ENCODE results near the gene BTBD19.

- PRO-cap, 5 experiments = no peak in any of the 5 experiments
- RAMPAGE, long total RNA, 2 experiments = no peak in any of the 2 experiments
- RRBS = no CpG with 5 or more reads among the region's 11 CpGs
Observed at GRCh38 chr1:43360525-43361401, 2.0 kb downstream of the CDC20 start.

DNA sequence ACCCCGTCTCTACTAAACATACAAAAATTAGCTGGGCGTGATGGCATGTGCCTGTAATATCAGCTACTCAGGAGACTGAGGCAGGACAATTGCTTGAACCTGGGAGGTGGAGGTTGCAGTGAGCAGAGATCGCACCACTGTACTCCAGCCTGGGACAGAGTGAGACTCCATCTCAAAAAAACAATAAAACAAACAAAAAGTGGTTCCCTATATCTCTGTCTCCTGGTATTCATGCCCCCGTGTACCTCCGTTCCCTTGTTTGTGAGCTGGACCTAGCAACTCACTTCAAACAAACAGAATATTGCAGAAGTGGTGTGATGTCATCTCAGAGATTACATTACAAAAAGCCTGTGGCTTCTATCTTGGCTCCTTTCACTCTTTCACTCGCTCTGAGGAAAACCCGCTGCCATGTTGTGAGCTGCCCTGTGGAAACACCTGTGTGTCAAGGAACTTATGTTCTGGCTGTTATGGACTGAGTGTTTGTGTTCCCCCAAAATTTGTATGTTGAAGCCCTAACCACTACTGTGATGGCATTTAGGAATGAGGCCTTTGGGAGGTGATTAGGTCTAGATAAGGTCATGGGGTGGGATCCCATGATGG, 7.2 kb upstream of the HYI start:
- PRO-cap, 5 experiments = peak in 2 of 5 experiments; most common plus-strand start position 383 of the sequence (in 1); most common minus-strand start position 261 of the sequence (in 2)
- RAMPAGE, long total RNA, 2 experiments = no peak in any of the 2 experiments
- RRBS = no CpG with 5 or more reads among the region's 7 CpGs

GRCh38 chr1:43472420-43473409, 19.0 kb upstream of the HYI start:
- PRO-cap, 5 experiments = no peak in any of the 5 experiments
- RAMPAGE, long total RNA, 2 experiments = no peak in any of the 2 experiments
- RRBS = no CpG with 5 or more reads among the region's 9 CpGs

DNA sequence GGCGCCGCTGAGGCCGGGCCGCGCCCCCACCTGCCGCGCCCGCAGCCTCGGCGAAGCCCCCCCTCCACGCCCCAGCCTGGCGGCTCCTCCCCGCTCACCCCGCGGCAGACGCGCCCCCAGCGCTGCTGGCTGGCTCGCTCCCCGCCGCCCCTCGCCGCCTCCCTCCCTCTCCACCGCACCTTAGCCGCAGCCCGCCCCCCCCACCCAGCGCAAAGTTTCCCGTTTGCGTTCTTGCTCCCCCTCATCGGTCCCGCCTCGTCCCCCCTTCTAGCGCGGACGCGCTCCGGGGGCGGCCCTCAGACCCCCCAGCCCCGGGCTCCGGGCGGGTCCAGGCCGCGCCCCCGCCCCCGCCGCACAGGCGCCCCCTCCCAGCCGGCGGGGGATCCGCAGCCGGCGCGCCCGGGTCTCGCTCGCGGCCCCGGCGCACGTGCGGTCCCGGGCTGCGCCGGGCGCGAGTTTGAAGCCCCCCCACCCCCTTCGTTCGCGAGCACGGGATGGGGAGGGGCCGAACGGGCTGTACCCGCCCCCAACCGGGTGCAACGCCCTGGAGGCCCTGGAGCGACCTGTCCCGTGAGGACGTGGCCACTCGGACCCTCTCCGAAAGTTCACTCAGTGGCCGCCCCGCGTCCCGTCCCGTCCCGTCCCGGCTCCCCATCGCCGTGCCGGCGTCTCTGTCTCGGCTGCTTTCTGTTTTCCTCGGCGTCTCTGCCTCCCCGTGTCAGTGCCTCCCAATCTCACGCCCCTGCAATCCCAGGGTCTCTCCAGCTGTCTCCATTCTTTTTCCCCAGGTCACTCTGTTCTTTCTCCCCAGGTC, 730 bp downstream of the PTPRF start:
- PRO-cap, 5 experiments = peak in 5 of 5 experiments; most common plus-strand start position 600 of the sequence (in 3); most common minus-strand start position 429 of the sequence (in 4)
- RAMPAGE, long total RNA, 2 experiments = start-site peak on the plus strand in 1 of 2 experiments, centred at position 605 of the sequence, 26 reads per replicate
- RRBS = 1% methylated on average over 26 of the region's 96 CpGs

DNA sequence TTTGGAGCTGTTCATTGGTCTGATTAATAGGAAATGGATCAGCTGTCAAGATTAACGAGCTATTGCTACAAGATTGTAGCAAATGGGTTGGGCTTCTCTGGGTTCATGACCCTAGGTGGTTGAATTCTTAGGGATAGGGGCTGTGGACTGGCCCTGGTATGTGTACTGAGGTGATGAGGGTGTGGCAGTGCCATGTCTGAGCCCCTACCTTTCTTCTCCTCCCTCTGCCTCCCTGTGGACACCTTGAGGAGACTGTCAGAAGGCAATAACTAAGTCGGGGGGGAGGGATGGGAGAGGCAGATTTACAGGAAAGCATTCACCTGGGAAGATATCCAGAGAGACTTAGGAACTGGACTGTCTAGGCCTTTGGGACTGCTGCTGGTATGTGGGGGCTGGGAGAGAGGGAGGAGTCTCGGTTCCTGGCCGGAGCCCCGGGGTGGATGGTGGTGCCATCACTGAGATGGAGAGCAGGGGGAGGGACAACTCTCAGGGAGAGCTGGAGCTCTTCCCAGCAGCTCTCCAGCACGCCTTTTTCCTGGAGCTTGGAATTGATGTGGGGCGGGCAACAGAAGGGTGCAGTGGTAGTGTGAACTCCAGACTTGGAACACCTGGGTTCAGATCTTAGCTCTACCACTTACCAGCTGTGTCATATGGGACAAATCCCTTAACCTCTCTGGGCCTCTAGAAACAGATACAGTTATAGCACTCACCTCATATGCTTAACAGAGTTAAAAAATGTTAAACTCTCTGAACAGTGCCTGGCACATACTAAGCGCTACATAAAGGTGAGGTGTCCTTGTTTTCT, 22.1 kb downstream of the PTPRF start:
- PRO-cap, 5 experiments = peak in 3 of 5 experiments; most common plus-strand start position 458 of the sequence (in 3); most common minus-strand start position 344 of the sequence (in 2)
- RAMPAGE, long total RNA, 2 experiments = start-site peak on the plus strand in 1 of 2 experiments, centred at position 562 of the sequence, 51 reads per replicate
- RRBS = no CpG with 5 or more reads among the region's 8 CpGs

DNA sequence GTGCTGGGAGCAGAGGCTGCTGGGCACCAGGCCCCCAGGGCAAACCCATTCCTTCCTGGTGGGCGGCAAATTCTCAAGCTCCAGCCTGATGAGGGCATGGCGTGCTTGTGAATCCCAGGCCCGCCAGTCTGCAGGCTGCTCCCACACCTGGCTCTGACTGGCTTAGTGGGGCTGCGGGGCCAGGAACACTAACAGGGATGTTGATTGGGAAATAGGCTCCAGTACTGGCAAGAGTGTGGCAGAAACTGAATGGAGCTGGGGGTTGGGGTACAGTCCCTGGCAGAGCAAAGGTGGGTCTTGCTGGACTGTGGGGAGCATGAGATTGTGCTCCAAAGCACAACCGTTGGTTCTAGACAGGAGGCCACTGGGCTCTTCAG, 47.6 kb downstream of the PTPRF start:
- PRO-cap, 5 experiments = no peak in any of the 5 experiments
- RAMPAGE, long total RNA, 2 experiments = no peak in any of the 2 experiments
- RRBS = no CpG with 5 or more reads among the region's 5 CpGs

- PRO-cap, 5 experiments = no peak in any of the 5 experiments
- RAMPAGE, long total RNA, 2 experiments = no peak in any of the 2 experiments
- RRBS = no CpG with 5 or more reads among the region's 6 CpGs
Observed at GRCh38 chr1:43821711-43822491, 111.7 kb upstream of the ARTN start.

GRCh38 chr1:43853215-43853693, 80.3 kb upstream of the ARTN start:
- PRO-cap, 5 experiments = no peak in any of the 5 experiments
- RAMPAGE, long total RNA, 2 experiments = no peak in any of the 2 experiments
- RRBS = no CpG with 5 or more reads among the region's 4 CpGs

GRCh38 chr1:43880459-43880923, 53.1 kb upstream of the ARTN start:
- PRO-cap, 5 experiments = no peak in any of the 5 experiments
- RAMPAGE, long total RNA, 2 experiments = no peak in any of the 2 experiments
- RRBS = no CpG with 5 or more reads among the region's 7 CpGs

GRCh38 chr1:44250040-44250751, 36.9 kb downstream of the DMAP1 start:
- PRO-cap, 5 experiments = no peak in any of the 5 experiments
- RAMPAGE, long total RNA, 2 experiments = no peak in any of the 2 experiments
- RRBS = no CpG with 5 or more reads among the region's 33 CpGs

- PRO-cap, 5 experiments = no peak in any of the 5 experiments
- RAMPAGE, long total RNA, 2 experiments = no peak in any of the 2 experiments
- RRBS = no CpG with 5 or more reads among the region's 7 CpGs
Observed at GRCh38 chr1:44262408-44262992, 49.2 kb downstream of the DMAP1 start.

GRCh38 chr1:44289369-44290018, 65.6 kb downstream of the ERI3 start:
- PRO-cap, 5 experiments = no peak in any of the 5 experiments
- RAMPAGE, long total RNA, 2 experiments = no peak in any of the 2 experiments
- RRBS = no CpG with 5 or more reads among the region's 8 CpGs

- PRO-cap, 5 experiments = no peak in any of the 5 experiments
- RAMPAGE, long total RNA, 2 experiments = no peak in any of the 2 experiments
- RRBS = no CpG with 5 or more reads among the region's 9 CpGs
Observed at GRCh38 chr1:44338843-44339430, 16.1 kb downstream of the ERI3 start.

GRCh38 chr1:44542883-44543301, 131.4 kb downstream of the TMEM53 start:
- PRO-cap, 5 experiments = no peak in any of the 5 experiments
- RAMPAGE, long total RNA, 2 experiments = no peak in any of the 2 experiments
- RRBS = 11% methylated on average over 6 of the region's 14 CpGs

DNA sequence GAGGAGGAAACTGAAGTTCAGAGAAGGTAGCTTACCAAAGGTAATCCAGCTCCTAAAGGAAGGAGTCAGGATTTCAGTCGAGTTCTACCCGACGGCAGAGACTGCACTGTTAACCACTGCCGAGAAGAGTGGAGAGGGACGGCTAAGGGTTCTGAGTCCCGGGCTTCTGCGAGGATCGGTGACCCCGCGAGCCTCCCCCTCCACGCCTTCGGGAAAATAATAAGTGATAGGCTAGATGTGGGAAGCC, 626 bp downstream of the TMEM53 start:
- PRO-cap, 5 experiments = no peak in any of the 5 experiments
- RAMPAGE, long total RNA, 2 experiments = no peak in any of the 2 experiments
- RRBS = no CpG with 5 or more reads among the region's 12 CpGs

GRCh38 chr1:44681815-44682492, 7.4 kb downstream of the ARMH1 start:
- PRO-cap, 5 experiments = peak in 5 of 5 experiments; most common plus-strand start chr1:44682346 (in 2); most common minus-strand start chr1:44681926 (in 4)
- RAMPAGE, long total RNA, 2 experiments = no peak in any of the 2 experiments
- RRBS = no CpG with 5 or more reads among the region's 10 CpGs

GRCh38 chr1:44696696-44697147, 22.2 kb downstream of the ARMH1 start:
- PRO-cap, 5 experiments = no peak in any of the 5 experiments
- RAMPAGE, long total RNA, 2 experiments = no peak in any of the 2 experiments
- RRBS = no CpG with 5 or more reads among the region's 4 CpGs

DNA sequence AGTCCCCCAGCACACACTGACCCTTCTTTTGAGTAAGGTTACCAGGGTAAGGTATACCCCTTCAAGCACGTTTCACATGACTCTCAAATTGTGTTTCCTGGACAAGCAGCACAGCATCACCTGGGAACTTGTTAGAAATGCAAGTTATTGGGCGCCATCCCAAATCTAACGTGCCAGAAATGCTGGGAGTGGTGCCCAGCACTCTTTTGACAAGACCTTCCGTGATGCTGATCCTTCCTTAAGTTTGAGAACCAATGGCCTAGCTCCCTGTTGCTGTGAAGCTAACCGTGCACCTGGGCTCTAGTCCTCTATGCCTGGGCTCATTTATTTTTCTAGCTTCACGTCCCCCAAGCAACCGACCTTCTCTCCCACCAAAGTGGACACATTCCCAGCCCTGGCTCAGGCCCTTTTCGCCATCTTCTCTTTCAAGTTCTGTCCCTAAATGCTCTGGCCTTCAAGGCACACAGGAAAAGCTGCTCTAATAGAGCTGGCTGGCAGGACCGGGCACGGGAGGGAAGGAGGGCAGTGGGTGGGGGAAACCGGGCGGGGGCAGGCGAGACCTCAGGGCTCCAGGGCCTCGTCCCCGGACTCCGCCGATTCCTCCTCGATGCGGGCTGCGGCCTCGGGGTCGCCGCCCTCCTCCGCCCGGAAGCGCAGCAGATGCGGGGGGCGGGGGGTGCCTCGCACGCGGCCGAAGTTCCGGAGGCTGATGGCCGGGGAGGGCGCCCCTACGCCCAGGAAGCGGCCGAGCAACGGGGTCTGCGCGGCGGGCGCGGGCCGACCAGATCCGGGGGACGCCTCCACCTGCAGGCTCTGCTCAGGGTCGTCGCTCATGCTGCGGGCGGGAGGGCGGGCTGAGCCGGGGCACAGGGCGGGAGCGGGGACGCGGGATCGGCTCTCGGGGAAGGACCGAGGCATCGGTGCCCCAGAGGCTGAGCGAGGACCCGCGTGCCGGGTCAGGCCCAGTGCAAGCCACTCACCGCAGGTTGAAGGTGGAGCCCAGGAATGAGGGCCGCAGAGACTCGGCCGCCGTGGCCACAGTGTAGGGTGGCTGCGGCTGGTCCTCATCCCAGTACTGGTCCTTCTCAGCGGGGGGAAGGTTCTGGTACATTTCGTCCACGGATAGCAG, 4.0 kb downstream of the BEST4 start:
- PRO-cap, 5 experiments = peak in 1 of 5 experiments; most common plus-strand start position 694 of the sequence (in 1); most common minus-strand start position 603 of the sequence (in 1)
- RAMPAGE, long total RNA, 2 experiments = no peak in any of the 2 experiments
- RRBS = 6% methylated on average over 50 of the region's 74 CpGs

- PRO-cap, 5 experiments = peak in 1 of 5 experiments; most common plus-strand start chr1:44808404 (in 1)
- RAMPAGE, long total RNA, 2 experiments = start-site peak on the plus strand in 1 of 2 experiments, at chr1:44808491-44808525 at its widest, 23 to 34 reads per replicate
- RRBS = no CpG with 5 or more reads among the region's 21 CpGs
Observed at GRCh38 chr1:44808241-44808943, at the start of gene BTBD19. TSS of gene BTBD19 (plus strand) at chr1:44808523.

DNA sequence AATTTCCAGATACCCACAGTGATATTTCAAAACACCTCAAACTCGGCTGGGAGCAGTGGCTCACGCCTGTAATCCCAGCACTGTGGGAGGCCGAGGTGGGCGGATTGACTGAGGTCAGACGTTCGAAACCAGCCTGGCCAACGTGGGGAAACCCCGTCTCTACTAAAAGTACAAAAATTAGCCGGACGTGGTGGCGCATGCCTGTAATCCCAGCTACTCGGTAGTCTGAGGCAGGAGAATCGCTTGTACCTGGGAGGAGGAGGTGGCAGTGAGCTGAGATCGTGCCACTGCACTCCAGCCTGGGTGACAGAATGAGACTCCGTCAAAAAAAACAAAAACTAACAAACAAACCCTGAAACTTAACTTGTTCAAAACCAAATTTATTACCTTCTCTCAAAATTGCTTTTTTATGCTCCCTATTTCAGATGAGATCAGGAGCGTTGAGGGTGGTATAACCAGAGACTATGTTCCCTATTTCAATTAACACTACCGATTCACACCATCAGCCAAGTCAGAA, 1.4 kb downstream of the TESK2 start:
- PRO-cap, 5 experiments = no peak in any of the 5 experiments
- RAMPAGE, long total RNA, 2 experiments = no peak in any of the 2 experiments
- RRBS = no CpG with 5 or more reads among the region's 17 CpGs

Data from liver (tissue), 9 donors.